Sigmoid colon (tissue), 4 donors: ENCODE results near the gene EMC7.

GRCh38 chr15:31334750-31335371 lies 8.2 kb downstream of the KLF13 start:
- PRO-cap: no peak
- RAMPAGE, long total RNA, 4 experiments: no peak in any of the 4 experiments

GRCh38 chr15:31344687-31345616 lies 18.3 kb downstream of the KLF13 start:
- PRO-cap: no peak
- RAMPAGE, long total RNA, 4 experiments: no peak in any of the 4 experiments

- PRO-cap: no peak
- RAMPAGE, long total RNA, 4 experiments: start-site peak on the plus strand in 1 of 4 experiments, at chr15:31366104-31366479 at its widest, 22 reads per replicate
Measured at GRCh38 chr15:31366248-31366673, 39.6 kb downstream of the KLF13 start.

DNA sequence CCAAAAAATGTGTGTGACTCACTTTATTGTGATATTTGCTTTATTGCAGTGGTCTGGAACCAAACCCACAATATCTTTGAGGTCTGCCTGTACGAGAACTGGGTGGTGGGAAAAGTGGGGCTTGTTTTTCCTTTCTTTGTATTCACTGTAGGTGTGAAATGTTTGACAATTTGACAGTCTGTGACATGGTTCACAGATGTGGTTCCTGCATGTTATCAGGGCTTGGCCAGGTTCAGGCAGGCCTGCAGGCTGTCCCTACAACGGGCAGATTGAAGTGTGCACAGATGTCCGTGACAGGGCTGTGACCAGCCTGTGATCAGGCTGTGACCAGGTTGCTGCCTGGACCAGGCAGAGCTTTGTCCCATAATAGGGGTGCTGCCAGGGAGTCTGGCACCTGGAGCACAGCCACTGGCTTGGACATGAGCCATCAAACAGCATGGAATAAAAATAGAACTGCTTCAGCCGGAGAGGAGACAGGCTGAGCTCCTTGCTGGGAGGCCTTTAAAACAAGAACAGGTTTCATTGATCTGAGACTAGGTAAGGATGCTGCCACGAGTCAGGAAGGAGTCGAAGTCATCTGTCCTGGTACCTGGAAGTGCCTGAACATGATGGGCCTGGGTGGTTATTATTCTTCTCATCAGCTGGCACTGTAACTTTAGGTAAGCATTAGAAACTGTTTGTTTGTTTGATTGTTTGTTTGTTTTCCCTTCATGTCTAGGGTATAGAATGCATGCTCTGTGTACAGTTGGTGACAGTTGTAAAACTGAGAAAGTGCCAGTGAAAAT lies 61.1 kb downstream of the KLF13 start:
- PRO-cap: no peak
- RAMPAGE, long total RNA, 4 experiments: no peak in any of the 4 experiments

GRCh38 chr15:31402485-31403141 lies 76.0 kb downstream of the KLF13 start:
- PRO-cap: bidirectional peak, plus-strand start at chr15:31403035, minus-strand start at chr15:31402928
- RAMPAGE, long total RNA, 4 experiments: no peak in any of the 4 experiments

- PRO-cap: no peak
- RAMPAGE, long total RNA, 4 experiments: no peak in any of the 4 experiments
Measured at GRCh38 chr15:31480690-31480995, 154.0 kb downstream of the KLF13 start.

GRCh38 chr15:31482847-31484033 lies 156.6 kb downstream of the KLF13 start:
- PRO-cap: no peak
- RAMPAGE, long total RNA, 4 experiments: no peak in any of the 4 experiments

DNA sequence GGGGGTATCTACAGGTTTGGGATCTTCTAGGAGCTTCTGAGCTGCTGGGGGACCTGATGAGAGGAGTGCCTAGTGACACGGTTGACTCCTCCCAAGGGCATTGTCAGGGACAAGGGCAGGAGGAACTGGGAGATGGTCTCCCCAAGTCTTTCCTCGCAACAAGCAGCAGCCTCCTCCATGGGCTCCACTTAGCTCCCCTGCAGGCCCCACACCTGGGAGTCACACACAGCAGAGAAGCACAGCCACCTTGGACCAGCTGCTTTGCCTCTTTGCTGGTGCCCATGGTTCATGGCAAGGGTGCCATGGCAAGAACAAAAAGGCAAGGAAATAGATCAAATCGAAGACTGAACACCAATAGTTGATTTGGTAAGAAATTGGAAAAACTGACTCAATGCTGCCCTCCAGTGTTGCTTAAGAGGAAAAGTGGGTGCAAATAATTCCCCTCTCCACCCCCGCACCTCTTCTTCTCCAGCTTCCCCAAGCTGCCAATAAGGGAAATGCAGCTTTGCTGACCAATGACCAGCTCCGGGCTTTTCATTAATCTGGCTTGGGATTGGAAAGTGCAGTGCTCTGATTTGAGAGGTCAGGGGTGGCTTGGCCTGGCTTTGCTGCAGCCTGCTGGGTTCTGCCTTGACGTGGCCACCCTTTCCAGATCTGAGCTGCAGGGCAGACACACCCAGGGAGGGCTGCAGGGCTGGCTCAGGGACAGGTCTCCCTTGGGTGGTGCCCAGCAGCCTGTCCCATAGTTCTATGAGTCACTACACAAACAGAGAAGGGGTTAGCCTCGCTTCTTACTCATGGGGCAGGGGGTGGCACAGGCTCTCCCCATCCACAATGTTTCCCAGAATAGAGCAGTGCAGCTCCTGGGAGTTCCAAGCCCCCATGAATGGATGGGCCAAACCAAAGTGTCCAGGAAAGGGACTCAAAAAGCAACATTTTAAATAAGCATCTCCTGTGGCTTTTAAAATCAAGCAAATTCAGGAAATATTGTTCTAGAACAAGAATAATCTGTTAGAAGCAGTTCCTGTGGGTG lies 162.0 kb downstream of the KLF13 start:
- PRO-cap: no peak
- RAMPAGE, long total RNA, 4 experiments: no peak in any of the 4 experiments

DNA sequence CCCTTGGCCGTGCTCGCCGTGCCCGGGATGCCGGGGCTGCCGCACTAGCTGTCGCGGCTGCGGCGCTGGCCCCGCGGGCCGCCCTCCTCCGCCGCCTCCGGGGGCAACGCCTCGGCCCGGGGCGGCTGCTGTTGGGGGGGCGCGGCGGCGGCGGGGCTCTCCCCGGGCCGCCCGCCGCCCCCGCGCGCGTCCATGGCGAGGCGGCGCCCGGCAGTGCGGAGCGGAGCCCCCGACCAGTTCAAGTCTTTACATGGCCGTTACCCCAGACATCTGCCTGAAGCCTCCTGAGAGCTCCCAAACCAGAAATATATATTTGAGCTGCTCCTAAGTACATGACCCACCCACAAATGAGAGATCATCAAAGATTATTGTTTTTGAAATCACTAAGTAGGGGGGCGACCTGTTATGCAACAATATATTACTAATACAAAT lies 87.6 kb downstream of the GOLGA8K start:
- PRO-cap: no peak
- RAMPAGE, long total RNA, 4 experiments: no peak in any of the 4 experiments

DNA sequence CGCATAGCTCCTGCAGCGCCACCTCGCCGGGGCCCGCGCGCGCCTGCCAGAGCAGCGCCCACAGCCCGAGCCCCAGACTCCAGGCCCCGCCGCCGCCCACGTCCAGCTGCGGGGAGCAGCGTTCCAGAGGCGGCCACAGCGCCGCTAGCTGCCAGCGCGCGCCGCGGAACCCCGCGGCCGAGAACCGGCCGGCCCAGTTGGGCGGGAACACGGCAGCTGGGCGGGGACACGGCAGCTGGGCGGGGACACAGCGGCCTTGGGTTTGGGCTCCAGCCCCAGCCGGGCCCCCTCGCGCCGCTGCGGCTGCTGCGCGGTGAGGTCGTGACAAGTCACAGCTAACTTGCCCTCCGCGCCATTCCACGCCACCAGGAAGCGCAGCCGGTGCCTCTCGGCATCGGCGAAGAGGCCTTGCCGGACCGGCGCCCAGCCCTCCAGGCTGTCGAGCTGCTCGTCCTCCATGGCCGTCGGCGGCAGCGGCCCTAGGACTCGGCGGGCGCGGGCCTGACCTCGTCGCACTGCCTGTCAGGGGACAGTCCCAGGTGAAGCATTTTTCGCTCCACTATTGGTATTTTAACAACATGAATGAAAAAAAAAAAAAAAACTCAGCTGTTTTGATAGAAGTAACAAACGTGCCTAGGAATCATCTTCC lies 78.7 kb upstream of the ARHGAP11A start:
- PRO-cap: no peak
- RAMPAGE, long total RNA, 4 experiments: start-site peak on the plus strand in 1 of 4 experiments, centred at position 317 of the sequence, 16 reads per replicate

DNA sequence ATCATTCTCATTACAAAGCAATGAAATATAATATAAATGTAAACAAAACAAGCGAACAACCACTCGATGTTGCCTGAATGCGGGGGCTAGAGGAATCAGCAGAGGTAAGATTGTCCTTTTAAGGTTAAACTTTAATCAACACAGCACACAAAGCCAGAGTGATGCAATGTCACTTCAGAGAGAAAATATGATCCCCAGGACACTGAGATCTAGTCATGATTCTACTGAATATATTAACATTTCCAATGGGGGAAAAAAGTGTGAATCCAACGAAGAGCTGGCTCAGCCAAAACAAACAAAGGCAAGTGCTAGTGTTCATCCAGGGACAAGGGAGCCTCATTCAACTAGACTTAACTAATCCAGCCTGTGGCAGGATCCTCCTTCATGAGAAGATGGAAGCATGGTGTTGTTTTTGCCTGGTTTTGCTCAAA lies 35.7 kb downstream of the SCG5 start:
- PRO-cap: no peak
- RAMPAGE, long total RNA, 4 experiments: no peak in any of the 4 experiments

GRCh38 chr15:32718376-32719120 lies 744 bp downstream of the GREM1 start:
- PRO-cap: no peak
- RAMPAGE, long total RNA, 4 experiments: no peak in any of the 4 experiments

DNA sequence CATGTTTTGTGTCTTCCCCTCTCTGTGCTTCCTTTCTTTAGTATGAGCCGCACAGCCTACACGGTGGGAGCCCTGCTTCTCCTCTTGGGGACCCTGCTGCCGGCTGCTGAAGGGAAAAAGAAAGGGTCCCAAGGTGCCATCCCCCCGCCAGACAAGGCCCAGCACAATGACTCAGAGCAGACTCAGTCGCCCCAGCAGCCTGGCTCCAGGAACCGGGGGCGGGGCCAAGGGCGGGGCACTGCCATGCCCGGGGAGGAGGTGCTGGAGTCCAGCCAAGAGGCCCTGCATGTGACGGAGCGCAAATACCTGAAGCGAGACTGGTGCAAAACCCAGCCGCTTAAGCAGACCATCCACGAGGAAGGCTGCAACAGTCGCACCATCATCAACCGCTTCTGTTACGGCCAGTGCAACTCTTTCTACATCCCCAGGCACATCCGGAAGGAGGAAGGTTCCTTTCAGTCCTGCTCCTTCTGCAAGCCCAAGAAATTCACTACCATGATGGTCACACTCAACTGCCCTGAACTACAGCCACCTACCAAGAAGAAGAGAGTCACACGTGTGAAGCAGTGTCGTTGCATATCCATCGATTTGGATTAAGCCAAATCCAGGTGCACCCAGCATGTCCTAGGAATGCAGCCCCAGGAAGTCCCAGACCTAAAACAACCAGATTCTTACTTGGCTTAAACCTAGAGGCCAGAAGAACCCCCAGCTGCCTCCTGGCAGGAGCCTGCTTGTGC lies 13.0 kb downstream of the GREM1 start:
- PRO-cap: no peak
- RAMPAGE, long total RNA, 4 experiments: no peak in any of the 4 experiments

DNA sequence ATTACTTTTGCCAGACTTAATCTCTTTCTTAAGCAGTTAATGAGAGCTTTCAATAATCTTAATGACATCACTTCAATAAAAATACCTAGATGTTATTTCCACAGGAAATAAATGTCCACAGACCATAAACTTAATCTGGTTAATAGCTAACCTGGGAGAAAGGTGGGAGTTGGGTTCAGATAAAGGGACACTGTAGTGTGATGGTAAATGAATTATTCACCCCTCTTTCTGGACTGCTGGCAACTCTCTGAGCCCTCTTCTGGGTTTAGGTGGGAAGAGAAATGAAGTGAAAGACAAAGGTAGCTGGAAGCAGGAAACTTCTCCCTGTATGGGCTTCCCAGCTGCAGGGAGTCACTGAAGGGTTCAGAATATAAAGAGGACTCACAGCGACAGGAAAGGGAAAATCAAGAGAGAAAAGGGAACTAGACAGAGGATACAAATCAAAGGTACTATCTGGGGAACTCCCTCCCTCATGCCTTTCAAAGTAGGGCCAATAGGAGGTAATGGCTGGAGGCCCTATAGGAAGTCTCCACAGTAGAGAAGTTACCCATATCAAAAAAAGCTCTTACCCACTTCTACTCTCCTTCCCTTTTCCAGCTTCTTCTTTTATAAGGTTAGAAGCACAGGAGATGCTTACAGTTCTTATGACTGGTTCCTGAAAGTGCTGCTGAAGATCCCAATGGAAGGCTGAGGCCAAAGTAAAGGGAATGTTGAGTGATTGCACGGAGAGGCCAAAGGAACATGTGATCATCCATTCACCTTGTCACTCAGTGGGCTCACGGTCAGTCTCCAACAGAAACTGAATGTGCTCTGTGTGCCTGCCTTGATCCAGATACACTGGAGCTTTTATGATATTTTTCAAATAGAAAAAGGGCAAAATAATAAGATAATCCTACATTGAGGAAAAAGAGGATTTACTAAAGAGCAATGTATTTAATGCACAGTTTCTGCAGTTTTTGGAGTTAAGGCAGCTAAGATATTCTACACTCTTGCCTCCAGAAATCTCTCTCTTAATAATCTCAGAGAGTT lies 43.5 kb downstream of the FMN1 start:
- PRO-cap: no peak
- RAMPAGE, long total RNA, 4 experiments: no peak in any of the 4 experiments

- PRO-cap: no peak
- RAMPAGE, long total RNA, 4 experiments: no peak in any of the 4 experiments
Measured at GRCh38 chr15:33194065-33194574, 394 bp downstream of the FMN1 start.

DNA sequence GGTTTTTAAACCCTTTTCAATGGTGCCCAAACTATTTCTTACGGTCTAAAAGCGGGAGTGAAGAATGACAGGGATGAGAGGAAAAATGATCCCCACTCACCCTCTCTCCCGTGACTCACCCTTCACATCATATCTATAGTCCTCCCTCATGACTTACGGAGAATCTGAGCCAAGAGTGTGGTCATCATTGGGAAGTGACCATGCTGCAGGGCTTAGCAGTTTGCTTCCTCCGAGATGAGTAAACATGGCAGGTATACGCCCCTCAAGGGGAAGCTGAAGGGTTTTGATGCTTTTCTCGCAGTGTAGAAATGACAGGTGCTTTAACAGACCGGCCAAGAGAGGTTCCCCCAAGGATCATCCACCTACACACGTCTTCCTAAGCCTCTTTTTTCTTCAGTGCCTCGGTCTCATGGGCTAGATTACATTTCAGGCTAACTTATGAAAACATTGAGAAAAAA lies 274.1 kb downstream of the RYR3 start:
- PRO-cap: no peak
- RAMPAGE, long total RNA, 4 experiments: no peak in any of the 4 experiments

DNA sequence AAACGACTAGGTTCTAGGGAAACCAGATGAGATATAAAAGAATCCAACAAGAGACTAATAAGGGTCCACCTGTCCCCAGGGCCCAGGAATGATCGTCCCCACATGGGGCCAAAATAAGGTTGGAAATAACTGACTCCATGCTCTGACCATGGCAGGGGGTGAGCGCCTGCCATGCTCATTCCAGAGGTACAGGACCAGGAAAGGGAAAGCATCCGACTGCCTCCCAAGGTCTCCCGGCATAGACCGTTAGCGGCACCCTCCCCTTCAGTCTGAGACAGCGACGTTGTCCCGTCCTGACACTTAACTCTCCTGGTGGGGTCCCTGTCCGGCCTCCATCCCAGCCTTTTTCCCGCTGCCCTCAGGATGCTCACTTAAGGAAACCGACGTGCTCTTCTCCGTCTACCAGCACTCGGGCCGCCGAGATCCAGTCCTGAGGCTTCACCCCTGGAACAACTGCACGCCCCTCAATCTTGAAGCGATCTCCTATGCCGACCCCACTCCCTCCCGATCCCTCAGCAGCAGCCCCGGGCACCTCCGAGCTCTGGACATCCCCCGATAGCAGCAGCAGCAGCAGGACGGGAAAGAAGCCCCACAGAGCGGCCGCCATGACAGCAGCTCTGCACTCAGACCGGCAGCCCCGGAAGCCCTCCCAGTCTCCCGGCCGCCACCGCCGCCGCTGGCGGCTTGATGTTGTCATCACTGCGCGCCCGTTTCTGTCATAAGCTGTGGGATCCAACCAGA lies at the start of gene EMC7:
Gene EMC7 (minus strand): TSS at position 630 of the 741 bp plus-strand sequence.
- PRO-cap: bidirectional peak, plus-strand start outside the sequence, minus-strand start at position 669 of the sequence
- RAMPAGE, long total RNA, 4 experiments: start-site peak on the minus strand in 4 of 4 experiments, centred at positions 619 to 634 of the sequence, 178 to 530 reads per replicate

DNA sequence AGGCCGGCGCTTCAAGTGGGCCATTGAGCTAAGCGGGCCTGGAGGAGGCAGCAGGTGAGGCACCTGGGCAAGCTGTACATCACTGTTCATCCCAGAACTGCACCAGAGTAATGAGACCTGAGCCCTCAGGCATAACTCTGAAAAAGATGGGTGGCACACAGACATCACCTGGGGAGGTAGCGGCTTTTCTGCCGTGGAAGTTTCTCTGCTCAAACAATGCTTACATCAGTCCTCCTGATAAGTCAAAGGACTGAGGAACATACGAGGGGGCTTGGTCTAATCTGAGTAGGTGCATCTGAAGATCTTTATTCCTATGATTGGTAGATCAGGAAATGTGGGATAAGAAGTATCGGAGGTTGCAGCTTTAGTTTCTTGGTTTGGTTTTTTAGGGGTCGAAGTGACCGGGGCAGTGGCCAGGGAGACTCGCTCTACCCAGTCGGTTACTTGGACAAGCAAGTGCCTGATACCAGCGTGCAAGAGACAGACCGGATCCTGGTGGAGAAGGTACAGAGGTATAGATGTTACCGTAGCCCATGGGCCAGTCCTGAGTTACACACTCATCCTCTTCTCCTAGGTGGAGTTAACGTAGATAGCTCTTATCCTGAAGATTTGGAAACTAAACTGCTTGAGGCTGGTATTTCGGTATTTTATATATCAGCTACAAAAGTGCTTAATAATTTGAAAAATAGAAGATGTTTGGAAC lies 482 bp downstream of the EMC4 start:
- PRO-cap: no peak
- RAMPAGE, long total RNA, 4 experiments: no peak in any of the 4 experiments

- PRO-cap: no peak
- RAMPAGE, long total RNA, 4 experiments: no peak in any of the 4 experiments
Measured at GRCh38 chr15:34336323-34336879, 1.2 kb downstream of the SLC12A6 start.

- PRO-cap: no peak
- RAMPAGE, long total RNA, 4 experiments: start-site peak on the minus strand in 1 of 4 experiments, at chr15:34362212-34362462 at its widest, 7 reads per replicate
Measured at GRCh38 chr15:34362049-34363193, 4.6 kb downstream of the LPCAT4 start.